ENCODE measurements around a stretch of chr14.

- PRO-cap: no peak
Observed at GRCh38 chr14:68784964-68785466, 7.9 kb downstream of the ZFP36L1 start.

GRCh38 chr14:68792154-68792777, 601 bp downstream of the ZFP36L1 start:
- PRO-cap: no peak

GRCh38 chr14:68795586-68796646, 3.0 kb upstream of the ZFP36L1 start:
- PRO-cap: bidirectional peak, plus-strand start at chr14:68795918, minus-strand start at chr14:68795723; bidirectional peak, plus-strand start at chr14:68796019, minus-strand start at chr14:68796081; bidirectional peak, plus-strand start at chr14:68796363, minus-strand start at chr14:68796249; unidirectional peak, minus-strand start at chr14:68796460

DNA sequence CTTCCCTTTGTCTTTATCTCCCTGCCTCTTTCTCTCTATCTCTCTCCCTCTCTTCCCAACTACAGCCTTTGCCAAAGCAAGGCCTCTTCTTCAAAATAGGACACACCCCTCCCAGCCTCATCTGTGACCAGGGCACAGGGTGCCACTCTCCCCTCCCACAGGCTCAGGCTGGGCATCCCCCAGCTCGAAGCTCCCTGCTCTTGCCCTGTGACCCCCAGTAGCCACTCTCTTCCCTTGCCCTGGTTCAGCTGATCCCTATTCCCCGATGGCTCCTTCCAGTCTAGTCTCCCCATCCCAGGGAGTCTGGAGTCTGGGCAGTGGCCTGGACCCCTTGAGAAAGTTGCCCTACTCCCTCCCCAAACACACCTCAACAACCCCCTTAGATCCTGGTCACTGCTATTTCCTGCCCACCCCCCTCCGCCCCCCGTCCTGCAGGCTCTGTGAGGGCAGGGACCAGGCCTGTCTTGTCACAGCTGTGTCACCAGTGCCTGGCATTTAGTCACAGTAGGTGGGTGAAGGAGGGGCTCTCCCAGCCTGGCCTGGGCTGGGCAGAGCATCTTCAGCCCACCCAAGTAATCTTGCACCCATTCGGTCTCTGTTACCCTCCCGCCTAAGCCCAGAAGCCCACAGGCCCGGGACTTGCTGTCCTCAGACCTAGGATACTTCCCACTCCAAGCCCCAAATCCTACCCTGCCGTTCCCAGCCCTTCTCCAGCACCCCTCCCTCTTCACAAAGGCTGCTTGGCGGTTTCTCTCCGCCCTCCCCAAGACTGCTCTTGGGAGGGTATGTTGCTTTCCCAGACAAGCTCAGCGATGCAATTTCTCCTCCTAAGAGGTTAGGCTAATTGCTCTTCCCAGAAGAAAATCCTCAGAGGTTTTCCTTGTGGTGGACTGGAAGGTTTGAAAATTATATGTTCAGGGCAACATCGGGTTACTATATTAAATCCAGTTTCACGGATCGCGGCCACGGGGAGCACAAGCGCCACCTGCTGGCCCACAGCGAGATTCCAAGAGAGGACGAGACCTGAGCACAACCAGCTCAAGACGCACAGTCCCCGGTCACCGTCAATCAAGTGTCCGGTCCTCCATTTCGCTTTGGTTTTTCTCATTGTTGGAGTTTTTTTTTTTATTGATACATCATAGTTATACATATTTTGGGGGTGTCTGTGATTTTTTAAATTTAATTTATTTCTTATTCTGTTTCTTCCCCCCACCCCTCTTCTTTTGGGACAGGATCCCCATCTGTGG, 50.7 kb upstream of the ZFP36L1 start:
- PRO-cap: no peak

- PRO-cap: no peak
Observed at GRCh38 chr14:68890032-68890441, 89.1 kb downstream of the ACTN1 start.

- PRO-cap: no peak
Observed at GRCh38 chr14:69260769-69261646, 1.1 kb downstream of the GALNT16 start.

DNA sequence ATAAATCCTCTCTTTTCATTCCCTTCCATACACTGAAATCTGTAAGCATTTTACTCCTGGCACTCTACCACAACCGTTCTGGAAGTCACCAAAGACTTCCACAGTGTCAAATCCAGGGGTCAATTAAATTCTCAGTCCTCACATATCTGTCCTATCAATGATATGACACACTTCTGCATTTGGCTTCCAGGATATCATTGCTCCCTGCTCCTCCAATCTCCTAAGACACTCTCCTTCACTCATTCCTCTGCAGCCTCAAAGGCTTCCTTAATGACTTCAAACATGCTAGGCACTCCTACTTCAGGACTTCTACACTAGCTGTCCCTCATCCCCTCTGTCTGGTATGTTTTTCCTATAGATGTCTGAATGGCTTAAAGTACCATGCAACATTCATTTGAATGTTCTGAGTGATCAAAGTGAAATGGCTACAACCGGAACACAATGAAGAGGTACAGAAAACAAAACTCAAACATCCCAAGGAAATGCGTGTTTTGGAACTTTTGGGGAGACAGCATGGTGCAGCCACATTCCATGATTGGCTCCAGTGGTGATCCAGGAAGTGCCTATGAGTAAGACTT, 12.3 kb downstream of the ERH start:
- PRO-cap: no peak

DNA sequence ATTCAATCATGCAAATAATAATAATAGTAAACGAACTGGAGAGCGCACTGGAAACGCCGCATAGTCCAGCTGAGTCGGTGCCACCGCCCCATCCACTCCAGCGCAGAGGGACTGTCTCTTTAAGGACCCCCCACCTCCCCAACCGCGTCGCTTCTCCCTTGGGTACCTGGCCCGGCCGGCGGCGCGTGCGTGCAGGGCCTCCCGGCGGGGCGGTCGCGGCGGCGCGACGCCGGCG, 213 bp upstream of the SUSD6 start:
- PRO-cap: bidirectional peak, plus-strand start outside the sequence, minus-strand start at position 155 of the sequence

DNA sequence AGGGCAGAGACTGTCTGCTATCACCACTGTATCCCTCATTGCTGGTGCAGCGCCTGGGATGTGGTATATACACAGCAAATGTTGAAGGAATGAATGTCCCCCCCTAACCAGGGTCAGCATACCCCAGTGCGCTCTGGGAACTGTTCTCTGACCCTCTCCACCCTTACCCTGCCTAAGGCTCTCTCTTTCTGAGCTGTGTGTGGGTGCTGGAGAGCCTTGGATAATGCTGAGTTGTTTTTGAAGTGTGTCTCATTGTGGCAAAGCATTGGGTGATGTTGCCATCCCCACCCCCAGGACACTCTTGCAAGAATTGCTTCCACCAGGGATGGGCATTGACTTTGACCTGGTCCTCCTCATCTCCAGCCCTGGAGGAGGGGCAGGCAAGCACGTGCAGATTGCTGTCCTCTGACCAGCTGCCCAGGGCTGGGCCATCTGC, 26.0 kb downstream of the SUSD6 start:
- PRO-cap: no peak

- PRO-cap: no peak
Observed at GRCh38 chr14:69650848-69651638, 39.6 kb downstream of the SUSD6 start.

GRCh38 chr14:69673537-69674148, 62.2 kb downstream of the SUSD6 start:
- PRO-cap: no peak

- PRO-cap: no peak
Observed at GRCh38 chr14:69717596-69718202, 49.2 kb upstream of the SRSF5 start.

DNA sequence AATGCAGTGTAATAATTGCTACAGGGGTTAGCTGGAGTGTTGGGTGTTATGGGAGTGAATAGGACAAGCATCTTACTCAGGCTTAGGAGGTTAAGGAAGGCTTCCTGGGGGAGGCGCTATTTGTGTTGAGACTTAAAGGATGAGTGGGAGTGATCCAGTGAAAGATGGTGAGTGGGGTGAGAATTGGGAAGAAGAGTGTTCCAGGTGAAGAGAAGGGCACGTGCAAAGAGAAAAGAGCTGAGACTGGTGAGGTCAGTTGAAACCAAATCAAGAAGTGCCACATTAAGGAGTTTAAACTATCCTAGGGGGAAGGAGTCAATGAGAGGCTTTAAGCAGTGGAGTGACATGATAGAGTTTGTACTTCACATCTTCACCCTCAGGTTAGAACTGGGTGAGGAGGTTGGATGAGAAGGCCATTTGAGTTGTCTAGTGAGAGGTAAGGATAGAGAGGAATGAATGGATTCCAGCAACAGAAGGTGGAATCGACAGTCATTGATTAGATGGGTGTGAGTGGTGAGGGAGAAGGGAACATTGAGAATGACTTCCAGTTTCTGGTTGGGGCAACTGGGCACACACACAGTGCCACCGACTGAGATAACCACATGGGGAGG, 13.6 kb downstream of the SLC10A1 start:
- PRO-cap: no peak

- PRO-cap: no peak
Observed at GRCh38 chr14:69784729-69785420, 12.2 kb downstream of the SLC10A1 start.

DNA sequence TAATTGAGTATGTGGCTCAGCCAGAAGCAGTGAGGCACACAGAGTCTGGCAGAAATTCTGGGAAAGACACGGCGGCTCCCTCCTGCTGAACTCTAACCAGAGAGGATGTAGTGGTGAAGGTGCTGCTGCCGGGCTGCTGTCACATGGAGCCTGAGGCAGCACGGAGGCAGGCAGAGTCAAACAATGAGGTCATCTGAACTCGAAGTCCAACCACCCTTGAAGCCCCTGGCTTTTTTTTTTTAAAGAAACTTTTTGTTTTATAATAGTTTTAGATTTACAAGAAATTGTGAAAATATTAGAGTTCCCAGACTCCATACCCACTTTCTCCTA, 33.4 kb upstream of the SMOC1 start:
- PRO-cap: no peak

DNA sequence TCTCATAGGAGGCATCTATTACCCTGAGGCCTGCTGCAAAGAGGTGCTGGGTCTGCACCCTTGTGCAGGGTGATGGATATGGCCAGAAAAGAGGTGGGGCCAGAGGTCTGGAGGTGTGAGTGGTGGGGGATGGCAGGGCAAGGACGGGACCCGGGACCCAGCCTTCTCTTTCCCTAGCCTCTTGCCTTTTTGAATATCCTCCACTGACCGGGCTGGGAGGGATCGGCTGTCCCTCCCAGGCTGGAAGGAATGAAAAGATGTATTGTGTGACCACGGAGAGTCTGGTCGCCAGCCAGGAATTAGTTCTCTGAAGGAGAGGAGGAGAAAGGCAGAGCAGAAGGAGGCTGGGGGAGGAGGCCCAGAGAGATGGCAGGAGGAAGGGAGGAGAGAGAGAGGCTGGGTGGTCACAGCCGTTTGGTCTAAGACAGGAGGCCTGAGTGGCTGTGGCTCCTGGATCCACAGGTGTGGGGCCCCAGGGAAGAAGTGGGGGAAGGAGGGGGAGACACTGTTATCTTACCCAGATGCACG, 101.6 kb downstream of the SMOC1 start:
- PRO-cap: no peak

GRCh38 chr14:70642748-70643306, 1.1 kb downstream of the TTC9 start:
- PRO-cap: unidirectional peak, minus-strand start at chr14:70642831

- PRO-cap: no peak
Observed at GRCh38 chr14:70821538-70822468, 12.5 kb upstream of the MAP3K9 start.

DNA sequence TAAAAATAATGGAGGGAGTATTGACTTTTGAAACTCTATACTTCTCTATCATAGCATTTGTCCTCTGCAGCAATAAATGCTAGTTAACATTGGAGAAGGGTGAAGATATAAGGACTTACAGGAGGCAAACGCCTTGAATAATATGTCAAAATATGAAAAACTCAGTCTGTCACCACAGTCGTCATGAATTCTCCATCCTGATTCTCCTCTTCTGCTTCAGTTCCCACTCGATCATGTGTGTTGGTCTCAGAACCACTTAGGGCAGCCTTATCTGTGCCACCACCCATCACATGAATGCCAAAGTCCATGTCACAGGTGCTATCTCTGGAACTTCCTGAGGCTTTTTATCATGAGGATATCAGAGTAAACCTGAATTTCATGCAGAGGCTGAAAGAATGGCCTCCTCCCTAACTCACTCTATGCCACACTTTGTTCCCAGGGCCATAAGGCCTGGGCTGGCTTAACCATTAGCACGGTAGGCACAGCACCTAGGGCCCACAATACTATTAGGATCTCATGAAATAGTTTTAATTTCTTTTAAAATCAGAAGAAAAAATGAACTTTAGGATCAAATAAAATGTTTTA, 28.7 kb upstream of the MAP3K9 start:
- PRO-cap: no peak

DNA sequence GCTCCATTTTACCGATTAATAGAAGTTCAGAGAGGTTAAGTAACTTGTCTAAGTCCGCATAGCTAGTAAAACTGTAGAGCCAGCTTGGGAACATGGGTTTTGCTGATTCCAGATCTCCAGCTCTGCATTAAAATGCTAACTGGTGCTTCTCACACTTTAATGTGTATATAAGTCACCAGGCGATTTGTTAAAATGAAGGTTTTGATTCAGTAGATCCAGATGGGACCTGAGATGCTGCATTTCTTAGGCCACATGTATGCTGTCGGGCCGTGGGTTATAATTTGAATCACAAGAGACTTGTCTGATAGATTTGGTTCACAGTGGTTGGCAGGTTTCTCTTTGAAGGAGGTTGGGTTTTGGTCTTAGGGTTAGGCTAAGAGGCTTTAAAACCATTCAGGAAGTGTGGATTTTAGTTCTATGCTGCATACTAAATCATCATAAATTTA, 21.0 kb upstream of the PCNX1 start:
- PRO-cap: bidirectional peak, plus-strand start at position 318 of the sequence, minus-strand start at position 283 of the sequence

All from natural killer cell (primary cell).